Paraaortic lymph node (tissue), 1 donor: ENCODE measurements around a stretch of chr20.

- PRO-cap = no peak
These were observed 8.4 kb downstream of the CDC25B start for GRCh38 chr20:3804339-3805143.

DNA sequence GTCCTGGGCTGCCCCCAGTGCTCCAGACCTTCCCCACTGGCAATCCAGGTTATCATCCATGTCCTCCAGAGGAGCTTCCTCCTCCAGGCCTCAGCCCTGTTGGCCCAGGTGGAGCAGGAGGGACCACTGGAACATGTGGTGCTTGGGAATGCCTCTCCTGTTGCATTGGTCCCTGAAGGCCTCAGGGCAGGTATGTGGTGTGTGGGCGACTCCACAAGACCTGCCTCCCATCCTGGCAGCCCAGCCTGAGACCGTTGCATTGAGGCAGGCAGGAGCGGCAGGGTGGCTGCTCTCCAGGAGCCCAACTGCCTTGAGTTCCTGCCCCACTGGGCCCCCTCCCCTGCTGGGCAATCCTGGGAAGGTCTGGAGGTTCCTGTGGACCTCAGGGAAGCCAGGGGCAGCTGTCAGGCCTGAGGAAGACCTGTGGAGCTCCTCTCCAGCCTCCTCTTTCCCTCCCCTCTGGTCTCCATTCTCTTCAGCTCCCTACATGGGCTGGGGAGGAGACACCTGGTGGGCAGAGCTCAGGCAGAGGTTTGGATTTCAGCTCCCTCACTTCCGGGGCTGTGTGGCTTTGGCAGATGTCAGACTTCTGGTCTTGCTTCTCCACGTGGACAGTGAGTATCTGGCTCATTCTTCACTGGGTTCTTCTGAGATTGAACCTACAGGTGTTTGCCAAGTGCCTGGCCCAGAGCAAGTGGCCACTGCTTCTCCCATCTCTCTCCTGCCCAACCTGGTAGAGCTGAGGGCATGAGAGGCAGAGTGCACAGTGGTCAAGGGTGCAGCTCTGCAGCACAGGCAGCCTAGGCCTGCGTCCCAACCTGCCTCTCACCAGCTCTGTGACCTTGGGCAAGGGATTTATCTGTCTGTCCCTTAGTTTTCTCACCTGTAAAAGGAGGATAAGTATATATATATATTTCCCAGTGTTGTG lies 20.0 kb downstream of the MAVS start:
- PRO-cap = no peak

- PRO-cap = no peak
These were observed 6.2 kb downstream of the PANK2 start for GRCh38 chr20:3895412-3895704.

DNA sequence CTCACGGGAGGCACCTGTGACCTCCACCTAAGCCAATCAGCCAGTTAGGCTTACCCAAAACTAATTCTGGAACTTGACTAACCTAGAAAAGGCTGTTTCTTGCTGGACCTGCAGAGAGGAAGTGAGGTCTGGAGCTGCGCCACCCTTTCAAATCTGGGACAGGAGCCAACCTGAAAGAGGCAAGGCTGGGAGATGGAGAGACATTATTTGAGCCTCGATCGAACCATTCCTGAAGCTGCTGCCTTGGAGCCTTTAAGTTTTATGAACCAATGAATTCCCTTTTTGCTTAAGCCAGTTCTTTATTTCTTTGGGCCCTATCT lies 36.1 kb upstream of the SMOX start:
- PRO-cap = no peak

DNA sequence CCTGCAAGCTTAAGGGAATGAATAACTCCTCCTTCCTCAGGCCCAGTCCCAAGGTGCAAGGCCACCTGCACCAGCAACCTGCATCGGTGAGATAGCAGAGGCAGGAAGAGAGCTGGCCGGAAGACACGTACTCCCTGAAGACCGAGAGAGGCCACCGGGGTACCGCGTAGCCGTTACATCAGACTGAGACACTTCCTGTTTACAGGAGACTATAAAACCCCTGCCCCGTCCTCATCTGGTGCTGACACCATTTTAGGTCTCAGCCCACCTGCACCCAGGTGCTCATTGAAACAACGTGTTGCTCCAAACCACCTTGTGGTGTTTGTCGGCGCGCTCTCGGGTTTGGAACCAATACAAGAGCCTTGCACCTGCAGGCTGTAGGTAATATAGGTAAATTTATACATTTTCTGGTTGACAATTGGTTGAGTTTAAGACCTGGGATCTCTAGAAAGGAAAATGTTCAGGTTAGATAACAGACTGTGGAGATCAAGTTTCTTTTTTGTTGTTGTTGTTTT lies 25.0 kb upstream of the PRNP start:
- PRO-cap = no peak

- PRO-cap = bidirectional peak, plus-strand start at chr20:4720988, minus-strand start at chr20:4720876
These were observed 970 bp upstream of the PRND start for GRCh38 chr20:4720613-4721264.

- PRO-cap = no peak
These were observed 44.7 kb downstream of the RASSF2 start for GRCh38 chr20:4778665-4779078.

GRCh38 chr20:4782324-4783282 lies 40.8 kb downstream of the RASSF2 start:
- PRO-cap = no peak

- PRO-cap = no peak
These were observed 10.9 kb downstream of the RASSF2 start for GRCh38 chr20:4812332-4813021.

DNA sequence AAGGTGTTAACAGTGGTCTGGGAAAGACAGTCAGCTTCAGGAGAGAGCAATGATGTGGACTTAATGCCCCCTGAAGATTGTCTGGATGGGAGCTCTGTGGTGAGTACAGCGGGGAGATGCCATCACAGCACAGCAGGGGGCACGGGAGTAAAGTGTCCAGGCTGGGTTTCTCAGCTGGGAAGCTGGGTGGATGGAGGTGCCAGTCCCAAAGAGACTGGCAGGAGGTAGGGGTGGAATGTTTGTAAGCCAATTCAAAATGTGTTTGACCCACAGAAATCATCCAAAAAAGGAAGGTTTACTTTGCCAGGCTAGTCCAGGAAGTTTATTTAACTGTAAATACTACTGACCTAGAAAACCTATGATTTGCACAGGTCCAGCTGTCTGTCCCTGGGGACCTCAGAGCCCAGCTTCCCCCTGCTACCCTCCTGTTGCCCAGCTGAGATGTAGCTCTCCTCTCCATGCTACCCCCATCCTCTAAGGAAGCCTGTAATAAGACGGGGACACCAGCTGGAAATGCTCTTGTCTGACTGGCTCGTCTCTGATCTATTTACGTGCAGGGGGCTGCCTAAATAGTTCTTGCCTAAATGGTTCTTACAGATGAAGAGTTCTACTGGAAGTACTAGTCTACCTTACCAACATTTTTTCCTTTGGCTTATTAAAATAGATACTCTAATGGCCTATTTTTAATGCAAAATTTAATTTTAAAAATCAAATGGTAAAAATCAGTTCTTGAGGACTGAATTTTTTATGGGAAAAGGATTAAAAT lies 83.8 kb downstream of the SLC23A2 start:
- PRO-cap = no peak

- PRO-cap = bidirectional peak, plus-strand start at chr20:4926407, minus-strand start at chr20:4926309
These were observed 75.2 kb downstream of the SLC23A2 start for GRCh38 chr20:4926233-4926468.

DNA sequence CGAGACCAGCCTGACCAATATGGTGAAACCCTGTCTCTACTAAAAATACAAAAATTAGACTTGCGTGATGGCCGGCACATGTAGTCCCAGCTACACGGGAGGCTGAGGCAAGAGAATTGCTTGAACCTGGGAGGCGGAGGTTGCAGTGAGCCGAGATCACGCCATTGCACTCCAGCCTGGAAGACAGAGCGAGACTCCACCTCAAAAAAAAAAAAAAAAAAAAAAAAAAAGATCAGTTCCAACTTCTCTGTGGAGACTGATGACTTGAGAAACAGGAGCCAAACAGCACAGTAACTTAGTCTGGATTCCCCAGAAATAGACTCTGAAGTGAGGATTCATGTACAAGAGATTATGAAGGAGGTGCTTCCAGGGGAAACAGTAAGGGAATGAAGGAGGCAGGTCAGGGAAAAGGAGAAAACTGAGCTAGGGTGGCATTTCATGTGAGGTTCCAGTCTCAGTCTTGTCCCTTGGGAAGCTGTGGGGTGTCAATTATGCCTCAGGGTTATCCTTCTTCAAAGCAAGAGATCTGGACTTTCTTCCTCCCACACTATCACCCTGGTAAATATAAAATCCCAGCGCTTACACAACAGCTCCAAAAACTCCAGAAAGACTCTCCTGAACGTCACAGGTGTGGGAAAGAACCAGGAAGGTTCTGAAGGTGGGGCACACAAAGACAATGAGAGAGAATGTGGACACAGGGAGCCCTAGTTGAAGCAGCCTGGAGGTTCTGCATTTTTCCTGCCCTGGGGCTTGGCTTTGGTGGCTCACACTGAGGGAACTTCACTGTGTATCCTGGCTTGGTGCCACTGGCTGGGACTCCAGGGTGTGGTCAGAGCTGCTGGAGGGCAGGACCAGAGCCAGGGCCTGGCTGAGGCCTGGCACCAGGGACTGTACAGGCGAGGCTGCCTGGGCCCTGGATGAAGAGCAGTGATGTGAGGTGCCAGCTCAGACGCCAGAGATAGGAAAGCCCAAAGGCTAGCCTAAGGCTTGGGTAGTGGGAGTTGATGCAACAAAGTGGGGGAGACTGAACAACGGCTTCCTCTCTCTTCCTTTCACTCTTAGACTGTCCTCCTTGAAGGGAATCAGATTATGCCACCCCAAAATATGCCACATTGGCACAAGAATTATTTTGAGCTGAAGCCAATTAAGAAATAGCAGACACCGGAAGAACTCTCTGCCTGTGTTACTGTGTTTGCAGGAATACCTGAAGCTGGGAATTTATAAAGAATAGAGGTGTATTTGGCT lies 39.8 kb downstream of the TMEM230 start:
- PRO-cap = no peak

DNA sequence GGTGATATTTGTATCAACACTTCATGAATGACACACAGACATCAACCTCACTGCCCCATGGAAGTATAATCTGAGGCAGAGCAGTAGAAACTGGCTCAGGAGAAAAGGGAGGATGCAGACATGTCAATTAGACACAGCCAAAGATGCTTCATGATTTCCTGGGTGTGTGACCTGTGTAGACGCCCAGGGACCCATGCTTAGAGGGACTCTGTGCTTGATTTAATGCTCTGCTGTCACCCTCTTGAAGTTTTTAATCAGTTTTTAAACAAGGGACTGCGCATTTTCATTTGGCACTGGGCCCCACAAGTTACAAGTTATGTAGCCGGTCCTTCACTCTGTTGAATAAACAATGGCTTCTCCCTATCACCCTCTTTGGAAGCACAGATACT lies 34.9 kb downstream of the TMEM230 start:
- PRO-cap = no peak

GRCh38 chr20:5128845-5129152 lies 2.0 kb downstream of the CDS2 start:
- PRO-cap = no peak

DNA sequence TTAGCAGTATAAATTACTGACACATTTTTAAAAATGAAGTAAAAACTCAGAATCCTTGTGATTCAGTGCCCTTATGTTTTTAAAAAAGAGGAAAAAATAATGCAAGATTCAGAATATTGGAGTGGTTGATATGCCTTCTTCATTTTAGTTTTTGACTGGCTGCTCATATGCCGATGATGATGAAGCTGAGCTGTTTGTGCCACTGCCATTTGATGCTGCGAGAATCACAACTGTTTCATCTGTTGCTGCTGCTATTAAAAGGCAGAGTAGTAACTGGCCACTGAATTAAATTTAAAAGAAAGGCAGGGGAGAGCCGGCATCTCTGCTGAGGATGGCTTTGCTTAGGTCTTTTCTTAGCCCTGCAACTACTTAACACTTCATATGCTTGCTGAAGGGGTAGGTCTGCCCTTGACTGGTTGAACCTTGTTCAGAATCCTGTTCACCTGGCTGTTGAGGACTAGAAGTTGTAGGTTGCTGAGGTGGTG lies 33.1 kb downstream of the CDS2 start:
- PRO-cap = no peak

GRCh38 chr20:5165890-5166621 lies 39.2 kb downstream of the CDS2 start:
- PRO-cap = no peak

GRCh38 chr20:5445621-5446233 lies 129.0 kb upstream of the PROKR2 start:
- PRO-cap = no peak

GRCh38 chr20:5544555-5545148 lies 66.2 kb downstream of the GPCPD1 start:
- PRO-cap = no peak

GRCh38 chr20:5552736-5553459 lies 57.9 kb downstream of the GPCPD1 start:
- PRO-cap = no peak

- PRO-cap = no peak
These were observed 2.2 kb upstream of the GPCPD1 start for GRCh38 chr20:5612955-5613414.